Sternocleidomastoid (tissue), 1 donor: ENCODE results near the genes CCT5 and MARCHF6.

DNA sequence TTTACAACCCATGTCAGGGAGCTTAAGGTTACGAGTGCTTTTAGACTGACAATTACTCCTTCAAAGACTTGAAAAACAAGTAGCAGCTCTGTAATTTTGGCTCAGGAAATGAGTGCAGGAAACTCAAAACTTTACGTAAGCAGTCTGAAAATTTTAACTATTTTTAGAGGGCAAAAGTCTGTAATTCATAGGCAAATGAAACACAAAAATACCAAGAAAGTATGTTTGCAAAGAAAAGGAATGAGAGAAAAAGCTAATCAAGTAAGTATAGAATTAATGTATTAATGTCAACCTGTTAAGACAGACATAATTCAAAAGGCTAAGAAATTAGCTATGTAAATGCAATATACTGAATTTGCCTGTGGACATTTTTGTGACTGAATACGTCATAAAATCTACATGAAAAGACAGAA, 36.9 kb downstream of the UBE2QL1 start:
- PRO-cap = no peak

DNA sequence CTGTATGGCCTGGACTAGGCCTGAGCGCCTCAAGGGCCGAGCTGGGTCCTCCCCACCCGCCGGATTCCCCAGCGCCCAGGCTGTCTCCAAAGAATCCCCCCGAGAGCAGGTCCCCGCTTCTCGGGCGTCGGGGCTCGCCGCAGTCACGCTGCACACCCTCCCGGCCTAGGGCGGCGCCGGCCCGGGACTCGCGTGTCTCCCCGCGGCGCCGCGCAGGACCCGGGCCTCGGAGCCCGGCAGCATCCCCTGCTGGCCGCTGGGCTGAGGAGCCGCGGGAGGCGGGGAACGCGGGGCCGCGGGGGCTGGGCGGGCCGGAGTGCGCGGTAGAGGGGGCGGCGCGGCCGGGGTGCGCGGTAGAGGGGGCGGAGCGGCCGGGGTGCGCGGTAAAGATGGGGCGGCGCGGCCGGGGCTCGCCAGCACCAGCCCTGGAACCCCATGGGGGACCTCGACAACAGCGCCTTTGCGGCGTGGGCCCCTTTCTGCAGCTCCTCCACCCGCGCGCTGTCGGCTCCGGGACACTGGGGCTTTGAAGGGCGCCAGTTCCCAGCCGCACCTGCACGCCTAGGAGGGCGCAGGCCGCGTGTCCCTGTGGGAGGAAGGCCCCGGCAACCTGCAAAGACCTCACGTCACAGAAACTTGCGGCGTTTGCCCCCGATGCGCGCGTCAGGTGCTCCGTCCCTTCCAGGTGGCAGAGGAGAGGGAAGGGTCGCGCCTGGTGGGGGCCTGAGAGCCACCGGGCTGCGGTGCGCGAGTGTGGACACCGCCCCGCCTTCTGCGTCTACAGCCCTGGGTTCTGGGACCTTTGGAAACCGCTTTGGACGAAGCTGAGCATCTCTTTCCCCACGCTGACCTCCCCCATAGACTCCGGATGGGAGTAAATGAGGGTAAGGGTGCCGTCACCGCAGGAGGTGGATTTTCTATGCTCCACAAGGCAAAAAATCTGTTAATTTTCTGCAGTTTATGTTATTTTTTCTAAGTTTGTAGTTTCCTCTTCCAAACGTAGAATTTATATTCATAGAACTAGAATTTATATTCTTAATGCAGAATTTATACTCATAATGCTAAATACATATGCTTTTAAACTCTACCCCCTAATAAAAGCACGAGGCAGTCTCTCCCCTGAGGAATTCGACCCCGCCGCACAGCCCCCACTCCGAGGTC, 49.5 kb downstream of the NSUN2 start:
- PRO-cap = bidirectional peak, plus-strand start at position 356 of the sequence, minus-strand start at position 214 of the sequence

DNA sequence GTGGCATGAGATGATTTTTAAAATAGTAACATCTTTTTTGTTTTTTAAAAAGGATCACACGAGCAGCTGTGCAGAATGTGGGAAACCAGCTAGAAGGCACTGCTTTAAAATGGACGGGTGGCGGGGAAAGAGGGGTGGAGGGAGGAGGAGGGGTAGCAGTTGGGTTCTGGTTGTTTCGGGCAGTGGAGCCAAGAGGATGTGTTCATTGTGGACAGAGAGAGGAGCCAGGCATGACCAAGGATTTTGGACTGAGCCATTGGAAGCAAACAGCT, 1.6 kb upstream of the TENT4A start:
- PRO-cap = no peak

DNA sequence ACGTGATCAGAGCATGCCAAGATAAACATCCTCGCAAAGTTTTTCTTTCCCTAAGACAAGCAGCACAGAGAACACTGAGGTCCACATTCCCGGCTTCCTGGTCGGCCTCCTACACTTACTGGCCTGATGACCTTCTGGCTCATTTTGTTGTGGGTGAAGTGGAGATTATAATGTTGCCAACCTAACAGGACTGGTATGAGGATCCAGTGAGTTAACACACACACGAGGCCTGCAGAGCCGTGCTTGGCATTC, 186.0 kb downstream of the TENT4A start:
- PRO-cap = no peak

GRCh38 chr5:7663183-7663485, 187.8 kb downstream of the CFAP90 start:
- PRO-cap = unidirectional peak, plus-strand start at chr5:7663342

DNA sequence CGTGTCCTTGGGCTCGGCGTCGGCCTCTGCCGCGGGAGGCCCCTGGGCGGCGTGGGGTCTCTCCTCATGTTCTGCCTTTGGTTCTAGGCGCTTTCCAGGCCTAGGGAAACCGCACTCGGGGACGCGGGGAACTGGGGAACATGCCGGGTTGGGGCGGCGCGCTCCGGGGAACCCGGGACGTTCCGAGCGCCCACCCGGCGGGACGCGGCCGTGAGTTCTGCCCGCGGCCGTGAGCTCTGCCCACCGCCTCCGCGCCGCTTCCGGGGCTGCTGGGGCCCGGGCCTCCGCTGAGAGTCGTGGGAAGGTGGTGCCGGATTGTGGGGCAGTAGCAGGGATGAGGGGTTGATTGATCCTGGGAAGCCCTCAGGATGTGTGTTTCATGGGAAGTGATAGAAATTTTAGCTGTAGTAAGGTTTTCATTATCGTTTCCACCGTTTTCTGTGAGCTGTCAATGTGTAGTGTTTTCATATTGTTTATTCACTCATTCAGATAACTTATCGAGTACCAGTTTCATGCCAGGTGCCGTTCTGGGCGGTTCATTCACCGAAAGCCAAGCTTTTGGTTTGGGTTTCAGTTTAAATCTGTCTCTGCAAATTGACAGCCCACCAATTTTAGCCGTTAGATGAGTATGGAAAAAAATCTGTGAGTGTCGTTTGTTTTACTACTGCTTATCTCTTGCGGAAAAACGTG, 612 bp downstream of the MTRR start:
- PRO-cap = unidirectional peak, minus-strand start at position 253 of the sequence

DNA sequence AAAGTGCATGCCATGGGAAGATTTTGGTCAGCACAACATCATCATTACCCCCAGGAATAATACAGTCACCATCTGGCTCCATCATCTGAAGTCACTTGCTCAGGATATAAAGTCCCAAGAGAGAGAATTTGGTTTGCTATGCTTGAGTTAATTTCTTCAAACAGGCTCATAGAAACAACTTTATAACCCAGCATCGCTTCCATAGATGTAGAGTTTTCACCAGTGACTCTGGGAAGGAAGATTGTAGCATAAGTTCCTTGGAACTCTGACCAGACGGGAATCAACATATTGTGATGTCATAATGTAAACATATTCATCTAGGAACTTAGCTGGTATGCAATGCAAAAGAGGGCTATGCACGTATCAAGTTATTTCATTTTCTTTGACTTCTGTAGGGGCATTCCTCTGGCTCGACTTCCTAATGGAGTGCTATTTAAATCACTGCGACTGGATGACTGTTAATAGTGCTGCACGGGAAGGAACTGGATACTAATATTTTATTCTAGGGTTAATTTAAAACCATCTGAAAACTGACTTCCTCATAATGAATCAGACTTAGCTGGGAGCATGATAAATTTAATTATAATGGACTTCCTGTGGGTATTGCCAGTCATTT, 145.2 kb downstream of the MTRR start:
- PRO-cap = no peak

DNA sequence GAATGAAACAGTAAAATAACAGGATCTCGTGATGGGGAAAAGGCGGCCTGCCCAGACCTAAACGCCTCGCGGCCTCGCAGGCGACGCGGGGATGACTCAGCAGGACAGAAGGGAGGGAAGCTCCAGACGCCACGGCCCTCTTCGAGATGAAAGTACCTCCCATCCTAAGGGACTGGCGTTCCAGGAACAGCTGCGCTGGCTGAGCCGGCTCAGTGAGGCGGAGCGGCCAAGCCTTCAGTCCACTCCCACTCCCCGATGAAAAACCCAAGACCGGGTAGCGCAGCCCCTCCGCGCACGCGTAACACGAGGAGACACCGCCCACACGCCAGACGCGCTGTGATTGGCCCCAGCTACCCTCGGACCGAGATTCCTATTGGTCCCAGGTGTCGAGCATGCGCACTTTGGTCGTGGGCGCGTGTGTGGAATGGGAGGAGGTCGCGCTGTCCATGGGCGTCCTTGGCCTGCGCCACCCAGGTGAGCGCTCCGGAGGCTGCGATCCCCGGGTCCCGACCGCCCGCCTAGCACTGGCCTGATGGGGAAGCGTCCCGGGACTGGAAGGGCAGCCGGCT, 588.4 kb downstream of the MTRR start:
- PRO-cap = bidirectional peak, plus-strand start at position 408 of the sequence, minus-strand start at position 257 of the sequence

- PRO-cap = no peak
Measured at GRCh38 chr5:8457862-8458516, 589.0 kb downstream of the MTRR start.

DNA sequence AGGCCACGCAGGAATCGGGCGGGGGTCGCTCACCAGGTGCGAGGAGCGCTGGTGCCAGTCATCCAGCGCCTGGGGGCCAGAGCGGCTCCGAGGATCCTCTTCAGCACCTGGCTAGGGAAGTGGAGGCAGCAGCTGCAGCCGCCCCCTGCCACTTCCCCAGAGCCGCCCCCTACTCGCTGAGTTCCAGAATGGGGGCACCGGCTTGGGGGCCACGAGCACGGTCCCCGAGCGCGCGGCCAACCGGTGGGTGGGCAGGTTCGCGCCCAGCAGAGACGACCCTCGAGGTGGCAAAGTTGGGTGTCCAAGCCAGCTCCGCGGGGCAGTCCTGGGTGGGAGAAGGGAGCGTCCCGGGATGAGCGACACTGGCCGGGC, 338 bp downstream of the SEMA5A start:
- PRO-cap = no peak

DNA sequence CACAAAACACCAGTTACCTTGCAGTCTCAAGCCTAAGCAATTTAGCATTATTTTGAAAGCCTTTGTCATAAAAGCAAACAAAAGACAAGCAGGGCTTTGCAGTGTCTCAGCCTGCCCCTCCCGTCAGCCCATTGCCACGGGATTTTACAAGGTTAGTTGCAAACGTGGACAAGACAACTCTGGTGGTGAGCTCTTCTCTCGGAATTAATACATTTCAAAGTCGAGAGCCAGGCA, 190.3 kb downstream of the ATPSCKMT start:
- PRO-cap = no peak

DNA sequence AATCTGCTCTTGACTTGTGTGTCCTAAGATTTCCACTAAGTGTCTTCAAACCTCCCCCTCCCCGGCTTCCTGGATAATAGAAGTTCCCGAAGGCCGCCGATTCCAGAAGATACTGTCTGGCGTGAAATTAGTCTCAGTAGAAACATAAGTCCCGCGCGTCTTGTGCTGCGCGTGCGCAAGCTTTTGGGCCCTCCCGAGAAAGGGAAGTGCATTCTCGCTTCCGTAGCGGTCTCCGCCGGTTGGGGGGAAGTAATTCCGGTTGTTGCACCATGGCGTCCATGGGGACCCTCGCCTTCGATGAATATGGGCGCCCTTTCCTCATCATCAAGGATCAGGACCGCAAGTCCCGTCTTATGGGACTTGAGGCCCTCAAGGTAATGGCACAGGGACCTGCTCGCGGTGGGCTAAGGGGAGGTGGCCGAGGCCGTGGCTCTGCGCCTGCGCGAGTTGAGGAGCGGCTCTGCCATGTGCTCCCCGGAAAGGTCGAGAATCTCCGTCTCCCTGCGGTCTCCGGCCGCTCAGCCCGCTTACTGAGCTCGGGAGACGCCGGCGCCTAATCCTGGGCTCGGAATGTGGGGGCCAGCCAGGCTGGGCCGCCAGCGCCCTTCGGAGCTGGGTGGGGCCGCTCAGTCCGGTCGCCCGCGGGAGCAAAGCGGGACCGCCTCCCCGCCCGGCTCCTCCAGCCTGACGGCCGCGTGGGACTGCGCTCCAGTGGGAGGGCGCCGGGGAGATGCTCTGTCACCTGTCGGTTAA, at the start of gene CCT5:
TSS of gene CCT5 (plus strand) at position 209 of the 753 bp plus-strand sequence.
- PRO-cap = unidirectional peak, plus-strand start at position 211 of the sequence; bidirectional peak, plus-strand start at position 685 of the sequence, minus-strand start at position 686 of the sequence

GRCh38 chr5:10353412-10353529, 224 bp upstream of the MARCHF6 start:
- PRO-cap = no peak

- PRO-cap = bidirectional peak, plus-strand start at chr5:10353896, minus-strand start at chr5:10353599; bidirectional peak, plus-strand start at chr5:10354389, minus-strand start at chr5:10354219; unidirectional peak, minus-strand start at chr5:10354463
Measured at GRCh38 chr5:10353530-10354583, at the start of gene MARCHF6. Gene MARCHF6 (plus strand): TSS chr5:10353695.

GRCh38 chr5:10440907-10441618, 616 bp upstream of the ROPN1L start:
- PRO-cap = no peak

DNA sequence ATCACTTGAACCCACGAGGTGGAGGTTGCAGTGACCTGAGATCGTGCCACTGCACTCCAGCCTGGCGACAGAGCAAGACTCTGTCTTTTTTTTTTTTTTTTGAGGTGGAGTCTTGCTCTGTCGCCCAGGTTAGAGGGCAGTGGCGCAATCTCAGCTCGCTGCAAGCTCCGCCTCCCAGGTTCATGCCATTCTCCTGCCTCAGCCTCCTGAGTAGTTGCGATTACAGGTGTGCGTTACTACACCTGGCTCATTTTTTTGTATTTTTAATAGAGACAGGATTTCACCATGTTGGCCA, 42.7 kb downstream of the ANKRD33B start:
- PRO-cap = no peak

- PRO-cap = no peak
Measured at GRCh38 chr5:10610861-10611796, 47.3 kb downstream of the ANKRD33B start.

GRCh38 chr5:10663384-10664270, 97.4 kb downstream of the DAP start:
- PRO-cap = no peak

DNA sequence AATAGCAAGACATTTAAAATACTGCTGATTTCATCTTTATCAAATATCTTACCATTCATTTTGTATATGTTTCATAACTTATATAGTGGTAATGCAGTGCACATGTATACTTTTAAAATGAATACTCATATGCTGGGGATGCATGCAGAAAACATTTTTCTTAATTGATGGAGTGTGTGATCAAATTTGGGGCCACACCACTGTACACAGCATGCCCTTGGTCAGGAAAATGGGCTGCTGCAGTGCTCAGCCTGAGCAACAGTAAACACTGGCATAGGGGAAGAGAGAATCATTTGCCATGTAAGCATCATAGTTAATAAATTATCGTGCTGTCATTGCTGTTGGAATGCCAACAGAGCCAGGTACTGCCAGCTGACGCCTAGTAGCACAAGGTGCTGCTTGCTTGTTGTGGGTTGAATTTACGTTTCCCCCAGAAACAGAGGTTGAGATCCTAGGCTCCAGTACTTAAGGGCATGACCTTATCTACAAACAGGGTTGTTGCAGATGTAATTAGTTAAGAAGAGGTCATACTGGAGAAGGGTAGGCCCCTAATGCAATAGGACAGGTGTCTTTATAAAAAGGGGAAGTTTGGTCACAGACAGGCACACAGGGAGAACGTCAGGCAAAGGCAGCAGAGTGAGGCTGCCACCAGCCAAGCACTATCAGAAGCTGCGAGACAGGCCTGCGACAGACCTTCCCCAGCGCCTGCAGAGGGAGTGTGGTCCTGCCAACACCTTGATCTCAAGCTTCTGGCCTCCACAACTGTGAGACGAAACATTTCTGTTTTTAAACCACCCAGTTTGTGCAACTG, 25.4 kb downstream of the DAP start:
- PRO-cap = no peak

DNA sequence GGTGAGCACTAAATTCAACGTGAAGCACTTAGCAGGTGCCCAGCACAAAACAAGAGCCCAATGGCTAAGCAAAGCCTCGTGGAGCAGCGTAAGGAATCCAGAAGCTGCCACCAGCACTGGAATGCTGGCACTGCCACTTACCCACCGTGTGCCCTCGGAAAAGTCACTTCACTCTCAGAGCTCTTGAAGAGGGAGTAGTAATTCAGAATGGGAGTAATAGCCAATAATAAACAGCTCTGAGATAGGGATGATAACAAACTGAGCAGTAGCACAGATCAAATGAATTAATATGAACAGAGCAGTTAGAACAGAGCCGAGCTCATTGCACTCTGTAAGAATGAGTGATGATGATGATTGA, 16.3 kb downstream of the DAP start:
- PRO-cap = no peak